ENCODE measurements around a stretch of chr1.

DNA sequence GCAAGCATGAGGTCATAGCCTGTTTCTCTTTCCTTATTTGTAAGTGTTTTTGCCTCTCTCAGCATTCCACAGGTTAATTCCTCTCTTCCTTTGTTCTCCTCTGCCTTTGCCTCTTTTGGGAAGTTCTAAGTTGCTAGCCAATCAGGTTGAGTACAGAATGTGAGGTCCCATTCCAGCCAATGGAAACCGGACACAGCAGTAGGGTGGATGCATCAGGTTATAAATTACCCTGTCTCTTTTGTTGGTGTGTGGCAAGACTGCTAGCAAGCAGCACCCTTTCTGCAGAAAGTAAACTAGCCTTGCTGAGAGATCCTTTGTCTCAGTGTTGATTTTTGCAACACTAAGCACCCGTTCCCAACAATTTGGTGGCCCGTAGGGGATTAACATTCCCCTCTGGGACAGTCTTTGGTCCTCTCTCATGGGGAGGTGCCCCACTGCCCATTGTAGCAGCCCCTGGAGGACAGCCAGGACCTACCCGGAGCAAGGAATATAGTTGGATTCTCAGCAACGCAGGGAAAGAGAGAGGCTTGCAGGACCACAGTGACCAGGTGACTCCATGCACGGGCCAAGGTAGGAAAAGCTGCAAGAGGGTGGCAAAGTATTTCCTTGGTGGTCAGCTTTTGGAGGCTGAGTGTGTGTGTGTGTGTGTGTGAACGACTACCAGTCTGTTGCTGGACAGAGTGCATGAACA lies 2.5 kb downstream of the TEX50 start:
- PRO-cap: no peak
- RAMPAGE, long total RNA: no peak

DNA sequence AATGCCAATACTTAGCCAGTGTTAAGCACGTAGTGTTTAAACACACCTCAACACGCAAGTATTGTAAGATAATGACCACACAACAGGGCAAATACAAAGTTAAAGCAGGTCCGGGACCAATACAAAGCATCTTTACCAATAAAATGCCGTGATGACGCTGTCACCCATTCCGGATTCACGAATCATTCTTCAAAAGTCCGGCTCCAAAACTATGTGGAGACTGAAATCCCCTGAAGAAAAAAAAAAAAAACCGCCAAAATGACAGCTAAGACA lies 747 bp upstream of the DARS2 start:
- PRO-cap: no peak
- RAMPAGE, long total RNA: no peak

- PRO-cap: no peak
- RAMPAGE, long total RNA: no peak
Observed at GRCh38 chr1:173856107-173856915, 11.9 kb upstream of the ZBTB37 start.

- PRO-cap: no peak
- RAMPAGE, long total RNA: no peak
Observed at GRCh38 chr1:173961611-173962229, 44.6 kb upstream of the SERPINC1 start.

- PRO-cap: no peak
- RAMPAGE, long total RNA: no peak
Observed at GRCh38 chr1:174190608-174190873, 31.2 kb downstream of the RABGAP1L start.

- PRO-cap: no peak
- RAMPAGE, long total RNA: no peak
Observed at GRCh38 chr1:174618532-174619214, 170.9 kb downstream of the GPR52 start.

- PRO-cap: no peak
- RAMPAGE, long total RNA: no peak
Observed at GRCh38 chr1:174966900-174967372, 32.8 kb upstream of the CACYBP start.

GRCh38 chr1:174975659-174976332 lies 24.0 kb upstream of the CACYBP start:
- PRO-cap: no peak
- RAMPAGE, long total RNA: no peak

DNA sequence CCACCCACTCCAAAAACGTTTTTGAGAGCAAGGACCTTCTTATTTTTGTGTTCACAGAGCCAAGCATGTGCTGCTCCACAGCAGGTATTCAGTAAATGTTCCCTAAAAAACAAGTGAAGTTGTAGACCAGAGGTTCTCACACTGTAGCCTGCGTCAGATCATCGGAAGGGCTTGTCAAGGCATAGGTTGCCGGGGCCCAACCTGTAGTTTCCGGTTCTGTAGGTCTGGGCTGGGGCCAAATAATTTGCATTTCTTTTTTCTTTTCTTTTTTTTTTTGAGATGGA lies 50.3 kb downstream of the KIAA0040 start:
- PRO-cap: no peak
- RAMPAGE, long total RNA: no peak

GRCh38 chr1:175218635-175218988 lies 26.0 kb upstream of the KIAA0040 start:
- PRO-cap: no peak
- RAMPAGE, long total RNA: no peak

DNA sequence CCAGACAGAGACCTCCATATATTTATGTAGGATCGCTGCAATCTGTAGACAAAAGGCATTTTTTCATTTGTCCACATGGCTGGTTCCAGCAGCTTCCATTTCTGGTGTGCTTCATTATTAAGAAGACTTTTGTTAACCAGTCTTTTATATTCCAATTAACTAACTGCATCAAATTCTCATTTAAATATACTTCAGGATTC lies 224.9 kb upstream of the TNR start:
- PRO-cap: no peak
- RAMPAGE, long total RNA: no peak

DNA sequence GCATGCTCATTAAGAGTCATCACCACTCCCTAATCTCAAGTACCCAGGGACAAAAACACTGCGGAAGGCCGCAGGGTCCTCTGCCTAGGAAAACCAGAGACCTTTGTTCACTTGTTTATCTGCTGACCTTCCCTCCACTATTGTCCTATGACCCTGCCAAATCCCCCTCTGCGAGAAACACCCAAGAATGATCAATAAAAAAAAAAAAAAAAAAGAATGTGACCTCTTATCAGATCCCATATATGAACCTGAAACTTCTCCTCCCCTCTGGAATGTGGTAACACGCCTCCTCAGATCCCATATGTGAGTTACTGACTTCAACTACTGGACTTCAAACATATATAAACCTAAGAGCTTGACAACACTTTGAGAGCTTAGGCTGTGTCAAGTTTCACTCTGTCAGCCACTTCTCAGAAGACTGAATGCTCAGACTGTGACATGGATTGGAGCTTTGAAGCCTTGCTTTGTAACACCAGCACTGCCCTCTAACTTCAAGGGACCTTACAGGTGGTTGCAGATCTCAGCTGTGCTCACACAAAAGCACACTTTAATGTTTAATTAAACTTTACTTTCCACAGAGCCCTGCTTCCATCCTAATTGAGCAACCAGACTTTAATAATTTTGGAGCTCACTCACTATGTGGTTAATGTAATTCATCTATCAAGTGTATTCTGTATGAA lies 148.4 kb downstream of the COP1 start:
- PRO-cap: no peak
- RAMPAGE, long total RNA: no peak

DNA sequence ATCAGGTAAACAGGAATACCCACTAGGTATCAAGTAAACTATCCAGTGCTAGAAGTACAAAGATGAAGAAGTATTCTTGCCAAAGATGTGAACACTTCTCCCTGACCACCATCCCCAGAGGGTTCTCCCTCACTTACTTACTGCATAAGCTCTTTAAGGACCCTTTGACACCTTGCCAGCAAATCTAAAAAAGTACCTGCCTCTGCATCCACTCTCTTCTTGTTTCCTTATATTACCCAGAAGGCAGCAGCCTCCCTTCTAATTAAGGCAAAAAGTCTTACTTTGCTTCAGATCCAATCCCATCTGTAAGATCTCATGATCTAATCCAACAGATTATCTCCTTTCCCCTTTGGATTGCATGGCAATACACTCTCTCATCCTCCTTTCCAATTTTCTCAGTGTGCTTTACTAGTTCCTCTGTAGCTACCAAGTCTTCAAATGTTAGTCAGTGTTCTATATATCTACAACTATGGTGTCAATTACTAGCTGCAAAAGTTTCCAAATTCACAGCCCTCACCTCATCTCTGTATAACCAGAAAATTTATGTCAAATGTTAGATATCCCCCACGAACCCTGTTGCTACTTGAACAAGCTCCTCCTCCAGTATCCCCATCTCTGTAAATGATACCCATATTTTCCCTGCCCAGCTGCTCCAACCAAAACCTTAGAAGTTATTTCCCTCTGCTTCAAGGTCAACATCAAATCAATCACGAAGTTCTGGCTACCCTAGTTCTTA lies 137.4 kb downstream of the COP1 start:
- PRO-cap: no peak
- RAMPAGE, long total RNA: no peak

DNA sequence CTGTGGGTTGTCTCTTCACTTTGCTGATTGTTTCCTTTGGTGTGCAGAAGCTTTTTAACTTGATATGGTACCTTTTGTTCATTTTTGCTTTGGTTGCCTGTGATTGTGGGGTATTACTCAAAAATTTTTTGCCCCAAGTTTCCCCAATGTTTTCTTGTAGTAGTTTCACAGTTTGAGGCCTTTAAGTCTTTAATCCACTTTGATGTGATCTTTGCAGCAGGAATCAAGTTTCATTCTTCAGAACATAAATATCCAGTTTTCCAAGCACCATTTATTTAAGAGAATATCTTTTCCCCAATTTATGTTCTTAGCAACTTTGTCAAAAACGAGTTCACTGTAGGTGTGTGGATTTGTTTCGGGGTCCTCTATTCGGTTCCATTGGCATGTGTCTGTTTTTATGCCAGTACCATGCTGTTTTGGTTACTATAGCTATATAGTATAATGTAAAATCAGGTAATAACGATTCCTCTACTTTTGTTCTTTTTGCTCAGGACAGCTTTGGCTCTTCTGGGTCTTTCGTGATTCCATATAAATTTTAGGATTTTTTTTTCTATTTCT lies 81.8 kb downstream of the COP1 start:
- PRO-cap: no peak
- RAMPAGE, long total RNA: no peak

GRCh38 chr1:176206033-176206937 lies 801 bp downstream of the COP1 start:
- PRO-cap: no peak
- RAMPAGE, long total RNA: no peak

GRCh38 chr1:176693435-176694119 lies 230.6 kb downstream of the PAPPA2 start:
- PRO-cap: no peak
- RAMPAGE, long total RNA: no peak

- PRO-cap: no peak
- RAMPAGE, long total RNA: no peak
Observed at GRCh38 chr1:177650857-177651435, 318.9 kb downstream of the SEC16B start.

GRCh38 chr1:177841324-177841659 lies 128.6 kb downstream of the SEC16B start:
- PRO-cap: no peak
- RAMPAGE, long total RNA: no peak

DNA sequence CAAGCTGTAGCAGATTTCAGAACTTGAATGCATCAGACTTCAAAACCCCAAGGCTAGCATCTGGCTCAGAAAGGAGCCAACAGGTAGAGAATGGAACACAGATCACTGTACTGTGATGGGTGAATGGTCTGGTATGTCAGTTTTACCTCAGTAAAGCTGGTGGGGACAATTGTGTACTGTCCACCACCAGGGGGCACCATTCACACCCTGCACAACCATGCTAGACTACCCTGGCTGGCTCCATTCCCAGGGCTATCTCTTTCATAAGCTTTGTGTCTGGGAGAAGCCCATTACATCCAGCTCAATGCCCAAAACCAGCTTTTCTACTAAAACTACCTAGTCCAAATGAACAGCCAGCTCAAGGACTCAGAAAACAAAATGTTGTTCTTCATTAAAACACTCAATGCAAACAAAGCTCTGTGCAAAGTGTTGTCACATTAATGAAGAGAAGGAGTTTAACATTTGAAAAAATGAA lies 62.0 kb upstream of the SEC16B start:
- PRO-cap: no peak
- RAMPAGE, long total RNA: no peak

DNA sequence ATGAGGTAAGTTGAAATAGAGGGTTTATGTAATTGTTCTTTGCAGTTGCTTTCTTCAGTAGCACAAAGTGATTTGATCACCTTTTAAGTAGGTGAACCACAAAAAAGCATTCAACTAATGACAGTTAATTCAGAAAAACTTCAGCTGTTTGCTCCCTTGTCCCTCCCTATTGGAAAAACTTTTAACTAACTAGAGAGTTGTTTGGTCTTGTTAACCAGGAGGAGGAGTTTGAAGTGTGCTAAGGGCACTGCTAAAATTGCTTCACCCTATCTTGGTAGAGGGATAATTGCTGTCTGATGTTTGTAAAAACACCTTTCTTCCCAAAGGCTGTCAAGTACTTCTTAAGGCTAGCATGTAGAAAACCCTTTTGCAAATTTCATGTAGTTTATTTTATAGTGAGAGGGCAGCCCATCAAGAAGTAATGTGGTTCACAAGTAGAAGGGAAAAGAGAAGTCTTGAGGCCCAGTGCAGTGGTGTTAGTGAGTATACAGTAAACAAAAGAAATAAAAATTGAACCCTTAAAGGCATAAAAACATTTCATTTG lies 6.9 kb downstream of the RASAL2 start:
- PRO-cap: no peak
- RAMPAGE, long total RNA: no peak